ENCODE measurements around the genes PKN2 and GBP2.

- PRO-cap, result bidirectional peak, plus-strand start at chr1:88684245, minus-strand start at chr1:88683964; unidirectional peak, plus-strand start at chr1:88684649
Measured at GRCh38 chr1:88683926-88684842, at the start of gene PKN2. Gene PKN2 (plus strand): TSS chr1:88684273.

GRCh38 chr1:88794352-88794629 is 97.1 kb downstream of the GTF2B start:
- PRO-cap, result no peak

DNA sequence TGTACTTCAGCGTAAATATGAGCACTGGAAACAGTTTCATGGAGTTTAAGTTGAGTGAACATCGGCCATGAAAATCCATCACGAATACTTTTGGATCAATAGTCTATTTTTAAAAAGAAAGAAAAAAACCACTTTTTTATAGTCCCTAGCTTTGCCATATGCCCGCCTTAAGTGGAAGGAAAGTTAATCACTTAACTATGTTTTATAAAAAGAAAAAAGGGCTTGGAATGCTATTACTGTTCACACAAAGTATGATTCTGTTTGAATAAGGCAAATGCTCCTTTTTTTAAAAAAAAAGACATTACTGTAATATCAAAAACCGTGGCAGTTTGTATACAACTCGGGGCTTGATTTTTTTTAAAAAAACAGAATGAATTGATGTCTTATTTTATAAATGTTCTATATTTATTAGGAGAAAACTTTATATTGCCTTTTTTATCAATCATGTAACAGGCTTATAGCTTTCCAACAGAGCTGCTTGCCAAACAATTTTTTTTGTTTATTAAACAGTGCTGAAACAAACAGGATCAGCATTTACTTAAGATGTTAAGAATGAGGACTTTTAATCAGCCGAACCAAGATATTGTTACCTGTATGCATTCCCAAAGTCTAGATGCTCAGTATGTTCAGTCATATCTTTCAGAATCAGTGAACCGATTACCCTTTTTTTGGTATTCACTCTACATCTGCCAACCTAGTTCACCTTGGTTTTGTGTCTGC is 57.6 kb downstream of the GTF2B start:
- PRO-cap, result no peak

DNA sequence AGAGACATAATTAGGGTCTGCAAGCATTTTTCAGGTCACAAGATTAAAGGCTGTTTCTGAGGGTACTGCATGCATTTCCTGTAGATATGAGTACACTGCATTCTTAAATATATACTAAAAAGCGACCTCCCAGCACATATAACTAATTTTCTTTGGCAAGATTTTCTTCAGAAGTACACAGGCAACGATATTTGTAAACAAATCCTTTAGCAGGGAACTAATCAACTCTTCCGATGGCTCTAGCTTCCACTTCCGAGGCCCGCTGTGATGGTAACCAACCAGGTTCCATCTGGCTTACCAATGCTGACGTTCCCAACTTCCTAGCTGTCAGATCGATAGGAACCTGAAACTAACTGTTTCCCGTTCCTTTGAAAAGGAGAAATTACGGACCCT is 677 bp downstream of the GTF2B start:
- PRO-cap, result no peak

DNA sequence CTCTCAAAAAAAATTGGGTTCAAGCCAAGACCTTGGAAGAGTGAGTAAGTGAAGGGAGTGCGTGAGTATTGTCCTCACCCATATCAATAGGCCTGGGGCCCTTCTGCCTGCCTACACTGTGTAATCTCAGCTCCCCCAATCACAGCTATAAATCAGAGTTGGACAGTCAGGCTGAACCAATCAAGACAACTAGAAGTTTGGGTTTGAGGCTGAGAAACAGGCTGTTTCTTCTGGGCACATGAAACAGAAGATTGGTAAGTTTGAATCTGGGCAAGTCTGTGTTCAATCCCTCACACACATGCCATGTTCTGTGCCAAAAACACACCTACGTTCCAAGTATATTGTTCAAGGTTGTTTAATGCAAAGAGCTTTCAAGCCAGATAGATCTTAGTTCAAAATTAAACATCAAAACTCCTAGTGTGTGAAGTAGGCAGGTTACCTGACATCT is 7.2 kb downstream of the KYAT3 start:
- PRO-cap, result no peak

DNA sequence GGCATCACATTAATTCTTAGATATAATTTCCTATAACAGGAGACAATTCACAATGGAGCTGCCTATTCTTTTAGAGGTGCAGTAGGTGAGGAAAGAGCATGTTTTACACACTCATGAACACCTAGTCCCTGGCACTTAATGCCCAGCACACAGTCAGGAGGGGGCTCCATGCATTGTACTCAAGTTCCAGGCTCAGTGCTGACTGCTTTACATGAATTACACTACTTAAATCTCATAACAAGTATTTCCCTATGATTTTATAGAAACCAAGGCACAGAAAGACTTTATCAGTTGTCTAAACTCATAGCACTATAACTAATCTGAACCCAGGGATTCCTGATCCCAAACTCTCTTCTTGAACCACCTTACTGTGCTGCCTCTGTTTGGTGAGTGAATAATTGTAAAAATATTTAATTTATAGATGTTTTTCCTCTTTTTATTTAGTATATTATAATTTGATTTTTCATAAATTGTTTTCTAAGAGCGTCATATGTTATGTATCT is 457 bp upstream of the GBP3 start:
- PRO-cap, result no peak

- PRO-cap, result no peak
Measured at GRCh38 chr1:89115076-89115478, 10.8 kb downstream of the GBP2 start.

GRCh38 chr1:89125875-89126441 is at the start of gene GBP2:
Gene GBP2 (minus strand): TSS chr1:89126114.
- PRO-cap, result bidirectional peak, plus-strand start at chr1:89126225, minus-strand start at chr1:89126103

DNA sequence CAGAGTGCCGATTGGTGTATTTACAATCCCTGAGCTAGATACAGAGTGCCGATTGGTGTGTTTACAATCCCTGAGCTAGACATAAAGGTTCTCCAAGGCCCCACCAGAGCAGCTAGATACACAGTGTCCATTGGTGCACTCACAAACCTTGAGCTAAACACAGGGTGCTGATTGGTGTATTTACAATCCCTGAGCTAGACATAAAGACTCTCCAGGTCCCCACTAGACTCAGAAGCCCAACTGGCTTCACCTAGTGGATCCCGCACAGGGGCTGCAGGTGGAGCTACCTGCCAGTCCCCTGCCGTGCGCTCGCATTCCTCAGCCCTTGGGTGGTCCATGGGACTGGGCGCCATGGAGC is 1.8 kb upstream of the GBP2 start:
- PRO-cap, result no peak

GRCh38 chr1:89197443-89197942 is 1.2 kb downstream of the GBP4 start:
- PRO-cap, result no peak

DNA sequence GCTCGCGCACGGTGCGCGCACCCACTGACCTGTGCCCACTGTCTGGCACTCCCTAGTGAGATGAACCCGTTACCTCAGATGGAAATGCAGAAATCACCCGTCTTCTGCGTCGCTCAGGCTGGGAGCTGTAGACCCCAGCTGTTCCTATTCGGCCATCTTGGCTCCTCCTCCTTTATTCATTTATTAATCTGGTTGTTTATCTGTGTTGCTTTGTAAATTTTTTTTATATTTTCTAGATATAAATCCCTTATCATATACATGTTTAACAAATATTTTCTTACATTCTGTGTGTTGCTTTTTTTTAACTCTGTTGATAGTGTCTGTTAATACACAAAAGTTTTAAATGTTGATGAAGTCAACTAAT is 54.6 kb downstream of the GBP6 start:
- PRO-cap, result no peak

DNA sequence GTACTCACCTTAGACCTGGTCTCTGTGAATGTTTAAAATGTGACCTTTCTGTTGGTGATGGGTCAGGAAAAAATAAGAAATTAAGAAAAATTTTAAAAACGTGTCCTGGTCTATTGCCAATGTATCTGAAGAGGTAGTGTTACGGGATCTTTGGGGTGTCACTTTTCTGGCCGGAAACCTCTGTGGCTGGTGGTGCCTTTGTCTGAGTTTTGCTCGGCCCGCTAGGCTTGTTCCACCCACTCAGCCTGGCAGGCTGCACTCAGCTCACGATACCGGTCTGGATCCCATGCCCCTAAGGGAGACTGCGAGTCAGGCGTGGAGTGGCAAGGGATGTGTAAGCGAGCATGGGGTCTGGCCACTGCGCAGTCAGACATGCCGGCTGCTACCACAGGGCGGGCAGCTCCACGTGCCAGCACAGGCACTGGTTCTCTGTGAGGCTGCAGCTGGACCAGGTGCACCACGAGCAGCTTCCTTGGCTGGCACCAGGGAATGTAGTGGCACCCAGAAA is 24.0 kb upstream of the LRRC8C start:
- PRO-cap, result no peak

DNA sequence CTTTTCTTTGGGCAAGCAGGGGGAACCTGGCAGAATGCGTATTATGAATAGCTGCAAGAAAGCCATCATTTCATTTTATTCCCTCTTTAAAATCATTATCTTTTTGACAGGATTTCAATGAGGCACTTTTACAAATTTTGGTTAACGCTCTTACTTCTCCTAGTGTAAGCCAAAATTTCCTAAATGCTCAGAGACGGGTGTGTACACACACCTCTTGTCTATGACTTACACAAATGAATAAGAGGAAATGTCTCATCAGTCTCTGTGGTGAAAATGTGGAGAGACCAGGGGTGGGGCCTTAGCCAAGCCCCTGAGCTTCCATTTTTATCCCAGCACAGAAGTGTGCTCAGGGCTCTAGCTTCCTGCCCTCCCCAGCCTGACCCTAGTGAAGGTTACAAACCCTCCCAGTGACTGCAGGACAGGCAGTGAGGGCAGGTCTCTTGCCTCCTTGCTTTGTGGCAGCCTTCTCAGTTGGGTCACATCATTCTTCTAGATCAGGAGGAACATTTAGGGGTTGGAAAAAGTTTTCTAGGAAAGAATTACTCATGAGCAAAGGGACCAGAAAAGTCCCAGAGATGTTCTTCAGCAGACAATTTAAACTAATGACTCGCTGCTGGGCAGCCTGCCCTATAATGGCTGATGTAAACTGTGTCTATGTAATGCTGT is 91.8 kb downstream of the LRRC8C start:
- PRO-cap, result no peak

DNA sequence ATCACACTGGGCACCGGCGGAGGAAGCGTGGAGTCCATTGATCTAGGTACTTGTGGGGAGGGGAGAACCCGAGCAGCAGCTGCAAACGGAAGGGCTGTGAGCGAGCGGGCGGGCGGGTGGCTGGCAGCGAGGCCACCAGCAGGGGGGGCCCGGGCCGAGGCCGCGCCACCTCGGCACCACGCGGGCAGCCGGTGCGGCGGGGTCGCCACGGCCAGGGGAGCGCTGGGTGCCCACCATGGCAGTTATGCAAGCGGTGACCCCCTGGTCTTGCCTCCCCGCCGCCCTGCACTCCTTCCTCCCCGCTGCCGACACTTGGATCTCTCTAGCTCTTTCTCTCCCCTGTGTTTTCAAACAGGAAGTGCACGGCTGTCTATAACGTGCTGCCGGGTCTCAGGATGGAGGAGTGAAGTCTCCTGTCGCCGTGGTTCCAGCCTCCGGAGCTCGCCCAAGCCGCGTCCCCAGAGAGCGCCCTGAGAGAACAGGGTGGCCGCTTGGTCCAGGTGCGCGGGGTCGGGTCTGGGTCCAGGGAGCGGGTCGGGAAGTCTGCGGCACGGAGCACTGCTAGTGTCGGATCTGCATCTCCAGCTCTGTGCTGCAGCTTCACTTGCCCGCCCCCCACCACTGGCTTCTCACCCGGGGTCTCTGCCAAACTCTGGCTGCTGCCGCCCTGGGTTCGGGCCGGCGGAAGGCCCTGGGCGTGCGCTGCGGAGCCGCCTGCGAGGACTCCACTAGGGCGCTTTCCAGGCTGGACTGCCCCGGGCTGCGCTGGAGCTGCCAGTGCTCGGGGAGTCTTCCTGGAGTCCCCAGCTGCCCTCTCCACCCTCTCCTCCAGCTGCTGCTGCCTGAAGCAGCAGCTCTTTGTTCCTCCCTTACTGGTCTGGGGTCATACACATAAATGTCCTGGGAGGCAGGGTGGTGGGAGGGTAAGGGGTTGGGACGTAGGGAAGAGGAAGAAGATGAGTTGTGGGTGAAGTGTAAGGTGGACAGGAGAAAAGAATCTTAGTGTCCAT is 22.8 kb downstream of the LRRC8D start:
- PRO-cap, result bidirectional peak, plus-strand start at position 99 of the sequence, minus-strand start at position 52 of the sequence; unidirectional peak, minus-strand start at position 752 of the sequence

GRCh38 chr1:89872072-89872636 is 51.3 kb downstream of the LRRC8D start:
- PRO-cap, result no peak

- PRO-cap, result no peak
Measured at GRCh38 chr1:89897950-89898575, 77.2 kb downstream of the LRRC8D start.

DNA sequence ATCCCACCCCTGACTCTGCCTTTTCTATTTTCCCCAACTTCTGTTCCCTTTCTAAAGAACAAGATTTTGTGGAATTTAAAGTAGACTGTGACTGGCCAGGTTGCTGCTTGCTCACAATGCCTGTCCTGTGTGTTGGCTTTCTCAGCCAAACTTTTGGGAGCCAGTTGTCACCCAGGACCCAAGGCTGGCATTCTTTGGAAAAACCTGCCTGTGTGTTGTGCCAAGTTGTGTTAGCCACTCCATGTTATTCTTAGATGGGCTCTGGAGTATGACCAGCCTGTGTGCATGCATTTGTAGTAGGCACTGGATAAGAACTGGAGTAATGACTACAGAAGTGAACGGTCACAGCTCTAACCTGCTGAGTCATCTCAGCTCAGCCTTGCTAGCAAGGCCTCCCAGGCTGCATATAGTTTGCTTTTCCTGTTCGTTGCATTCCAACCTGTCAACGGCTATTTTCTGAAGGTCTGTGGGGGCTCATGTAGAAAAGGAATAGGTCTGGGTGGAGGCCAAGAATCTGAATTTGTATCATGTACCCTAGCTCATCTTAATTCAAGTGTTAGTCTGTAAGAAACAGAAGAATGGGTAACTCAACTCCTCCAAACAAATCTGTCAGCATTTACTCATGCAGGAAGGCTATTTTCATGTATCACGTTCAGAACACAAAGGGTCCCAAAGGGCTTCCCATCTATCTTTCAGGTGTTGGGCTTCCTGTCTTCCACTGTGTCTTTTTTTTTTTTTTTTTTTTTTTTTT is 85.8 kb downstream of the LRRC8D start:
- PRO-cap, result no peak

DNA sequence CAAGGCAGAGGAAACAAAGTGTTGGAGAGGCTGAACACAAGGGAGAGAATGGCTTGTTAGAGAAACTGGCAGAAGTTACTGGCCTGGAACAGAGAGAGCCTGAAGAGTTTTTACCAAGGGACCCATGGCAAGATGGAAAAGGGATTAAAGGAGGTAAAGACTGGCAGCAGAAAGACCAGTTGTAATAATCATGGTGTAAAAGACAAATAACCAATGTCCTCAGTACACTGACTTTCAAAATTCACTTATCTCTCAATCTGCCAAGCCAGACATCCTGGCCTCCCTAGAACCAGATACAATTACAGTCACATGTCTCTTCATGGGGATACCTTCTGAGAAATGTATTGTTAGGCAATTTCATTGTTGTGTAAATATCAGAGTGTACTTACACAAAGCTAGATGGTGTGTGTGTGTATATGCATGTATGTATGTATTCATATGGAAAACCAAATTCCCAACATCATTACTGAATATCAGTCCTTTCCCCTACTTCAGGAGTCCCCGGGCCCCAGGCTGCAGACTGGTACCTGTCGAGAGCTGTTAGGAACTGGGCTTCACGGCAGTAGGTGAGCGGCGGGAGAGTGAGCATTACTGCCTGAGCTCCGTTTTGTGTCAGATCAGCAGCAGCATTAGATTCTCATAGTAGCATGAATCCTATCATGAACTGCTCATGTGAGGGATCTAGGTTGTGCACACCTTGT is 65.4 kb upstream of the ZNF326 start:
- PRO-cap, result no peak

DNA sequence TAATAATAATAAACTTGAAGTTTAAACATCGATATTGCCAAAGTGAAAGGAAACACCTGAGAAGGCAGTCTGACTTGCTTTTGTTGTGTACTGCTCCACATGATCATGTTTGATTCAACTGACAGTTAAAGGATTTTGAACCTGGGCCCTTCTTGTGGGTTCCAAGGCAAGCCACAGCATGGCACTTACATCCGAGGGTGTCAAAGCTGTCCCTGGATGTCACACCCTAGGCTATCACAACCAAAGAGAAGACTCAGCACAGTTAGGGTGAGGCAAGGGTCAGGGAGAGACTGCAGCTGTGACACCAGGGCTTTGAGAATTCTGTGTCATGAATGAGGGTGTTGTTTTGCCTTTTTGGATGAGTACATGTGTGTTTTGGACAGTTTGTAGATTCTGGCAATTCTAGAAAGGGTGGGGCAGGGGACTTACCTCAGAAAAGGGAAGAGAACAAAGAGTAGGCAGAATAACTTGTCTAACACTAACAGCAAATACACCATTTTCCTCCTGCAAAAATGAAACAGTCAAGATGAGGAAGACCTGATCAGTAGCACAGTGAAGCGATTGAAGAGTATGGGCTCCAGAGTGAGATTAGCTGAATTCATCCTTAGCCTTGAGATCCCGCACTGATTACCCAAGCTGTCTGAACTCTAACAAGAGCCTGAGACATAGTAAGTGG is 37.8 kb upstream of the ZNF326 start:
- PRO-cap, result no peak

DNA sequence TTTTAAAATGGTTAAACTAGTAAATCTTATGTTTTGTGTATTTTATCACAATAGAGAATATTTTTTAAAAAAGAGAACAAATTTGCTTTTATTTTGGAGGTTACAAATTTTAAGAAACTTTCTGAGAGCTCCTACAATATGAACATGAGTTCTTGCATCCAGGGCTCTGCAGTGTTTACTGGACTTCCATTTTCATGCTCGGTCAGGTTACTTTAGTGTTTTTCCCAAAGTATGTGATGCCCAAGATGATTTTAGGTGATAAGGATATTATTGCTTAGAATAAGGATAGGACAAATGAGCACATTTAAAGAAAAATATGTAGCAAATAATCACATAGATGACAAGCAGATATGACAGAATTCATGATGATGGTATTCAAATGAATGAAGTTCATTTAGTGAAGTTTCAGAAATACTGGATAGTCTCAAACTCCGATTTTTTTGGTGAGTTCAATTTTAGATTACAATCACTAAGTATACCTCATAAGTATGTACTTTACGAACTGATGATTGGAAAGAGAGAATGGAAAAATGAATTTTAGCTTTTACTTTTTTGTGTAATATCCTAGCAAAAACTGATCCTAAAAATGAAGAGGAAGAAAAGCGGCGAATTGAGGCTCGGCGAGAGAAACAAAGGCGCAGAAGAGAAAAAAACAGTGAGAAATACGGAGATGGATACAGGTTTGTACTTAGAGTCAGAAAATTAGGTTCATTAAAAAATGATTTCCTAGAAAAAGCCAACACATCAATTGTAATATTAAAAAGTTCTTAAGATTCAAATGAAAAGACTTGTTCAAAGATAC is 17.8 kb downstream of the ZNF326 start:
- PRO-cap, result no peak

Measured in trachea (tissue), 1 donor.